Myometrial cell (primary cell): ENCODE data around the gene SOS2.

GRCh38 chr14:49957366-49957823 is 64.5 kb downstream of the ARF6 start:
- RAMPAGE, long total RNA: no peak

DNA sequence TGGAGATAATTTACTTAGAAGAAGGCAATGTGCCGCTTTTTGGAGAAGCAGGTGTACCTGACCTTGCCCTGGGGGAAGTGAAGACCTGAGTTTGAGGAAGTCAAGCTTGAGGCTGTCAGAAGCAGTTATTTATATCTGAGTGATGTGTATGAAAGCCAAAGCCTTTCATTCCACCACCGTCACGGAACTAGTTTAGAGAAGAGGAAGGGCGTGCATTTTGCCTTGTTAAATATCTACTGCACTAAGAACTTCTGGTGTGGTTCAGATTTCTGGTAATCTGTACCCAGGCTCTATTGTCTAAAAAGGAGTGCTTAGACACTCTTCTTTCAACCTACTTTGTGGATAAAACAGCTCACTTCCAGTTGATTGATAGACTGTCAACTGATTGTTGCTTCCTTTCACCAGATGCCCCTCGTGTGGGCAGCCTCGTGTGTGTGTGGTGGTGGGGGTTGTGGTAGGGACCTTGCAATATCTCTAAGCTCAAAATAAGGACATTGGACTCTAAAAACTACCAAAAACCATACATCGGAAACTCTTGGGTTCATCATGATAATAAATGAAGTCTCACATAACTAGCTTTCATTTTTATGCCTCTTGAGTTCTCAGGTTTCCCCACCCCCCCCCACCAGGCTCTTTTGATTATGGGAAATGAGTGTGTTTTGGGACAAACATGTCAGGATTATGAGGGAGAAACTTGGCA is 78.5 kb downstream of the ARF6 start:
- RAMPAGE, long total RNA: no peak

GRCh38 chr14:49971924-49972773 is 79.3 kb downstream of the ARF6 start:
- RAMPAGE, long total RNA: no peak

DNA sequence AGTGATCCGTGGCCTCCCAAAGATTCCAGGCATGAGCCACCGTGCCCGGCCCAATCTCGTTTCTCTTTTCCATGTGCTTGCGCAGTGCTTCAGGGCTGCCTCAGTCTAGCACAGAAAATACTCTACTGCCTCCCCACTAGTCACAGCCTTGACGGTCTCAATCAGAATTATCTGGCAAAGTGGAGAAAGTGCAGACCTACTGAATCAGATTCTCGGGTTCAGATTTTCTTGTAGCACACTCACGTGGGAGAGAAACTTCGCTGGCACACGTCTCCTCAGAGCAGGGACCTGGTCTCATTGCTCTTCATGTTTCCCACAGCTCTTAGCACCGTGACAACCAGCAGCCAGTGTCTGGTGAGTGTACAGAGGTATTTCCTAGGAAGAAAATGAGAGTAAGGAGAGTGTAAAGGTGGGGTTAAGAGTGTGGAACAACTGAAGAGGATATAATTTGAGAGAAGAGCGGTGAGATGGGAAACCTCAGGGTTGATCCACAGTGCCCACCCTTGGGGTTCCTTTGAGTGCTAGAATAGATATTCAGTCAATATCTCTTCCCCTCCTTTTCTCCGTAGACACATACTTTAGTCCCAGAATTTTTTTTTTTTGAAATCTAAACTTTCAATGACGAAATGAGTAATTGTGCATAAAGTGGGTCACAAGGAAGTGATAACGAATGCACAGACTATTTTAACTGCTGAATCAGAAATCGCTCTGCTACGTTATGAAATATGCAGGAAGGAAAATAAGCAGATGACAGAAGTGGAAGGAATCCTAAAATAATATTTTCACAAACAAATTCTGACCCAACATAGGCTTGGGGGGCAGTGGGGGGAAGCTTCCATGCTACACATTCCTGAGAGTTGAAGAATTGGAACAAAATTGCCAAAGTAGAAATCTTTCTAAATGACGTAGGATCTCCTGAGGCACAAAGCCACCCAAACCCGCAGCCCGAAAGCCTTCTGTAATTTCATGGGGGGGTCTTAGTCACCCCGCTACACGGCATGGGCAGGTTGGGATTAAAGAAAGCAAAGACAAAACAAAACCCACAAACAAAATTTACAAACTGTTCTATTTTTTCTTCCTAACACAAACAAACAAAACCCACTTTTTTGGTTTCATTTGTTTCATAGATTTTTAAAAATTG is 89.4 kb downstream of the ARF6 start:
- RAMPAGE, long total RNA: no peak

DNA sequence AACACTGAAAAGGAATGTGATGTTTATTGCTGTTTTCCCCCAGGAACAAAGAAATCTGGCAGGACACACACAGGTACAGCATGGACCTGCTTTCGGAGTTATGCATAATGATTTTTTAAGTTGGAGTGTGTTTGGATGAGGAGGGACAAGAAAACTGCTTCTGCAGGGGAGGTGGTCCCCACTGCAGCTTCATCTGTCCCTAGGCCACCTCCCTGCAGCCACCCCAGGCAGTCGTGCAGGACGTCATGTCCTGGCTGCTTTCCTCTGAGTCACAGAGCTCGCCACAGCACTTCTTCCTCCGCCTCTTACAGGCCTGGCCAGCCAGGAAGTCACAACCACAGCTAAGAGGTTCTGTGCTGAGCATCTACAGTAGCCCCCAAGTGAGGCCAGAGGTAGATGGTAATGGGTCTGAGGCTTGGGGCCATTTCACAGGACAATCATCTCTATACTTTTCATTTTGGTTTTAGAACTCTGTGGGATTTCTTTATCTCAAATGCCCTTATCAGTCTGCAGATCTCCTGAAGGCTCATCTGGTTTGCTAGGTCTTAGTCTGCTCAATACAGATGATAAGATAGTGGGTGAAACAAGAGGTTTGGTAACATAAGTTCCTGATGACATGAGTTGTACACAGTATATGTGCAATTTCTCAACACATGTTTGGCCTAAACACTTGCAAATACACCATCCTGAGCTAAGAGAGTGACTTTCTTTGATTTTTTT is 106.3 kb downstream of the ARF6 start:
- RAMPAGE, long total RNA: no peak

DNA sequence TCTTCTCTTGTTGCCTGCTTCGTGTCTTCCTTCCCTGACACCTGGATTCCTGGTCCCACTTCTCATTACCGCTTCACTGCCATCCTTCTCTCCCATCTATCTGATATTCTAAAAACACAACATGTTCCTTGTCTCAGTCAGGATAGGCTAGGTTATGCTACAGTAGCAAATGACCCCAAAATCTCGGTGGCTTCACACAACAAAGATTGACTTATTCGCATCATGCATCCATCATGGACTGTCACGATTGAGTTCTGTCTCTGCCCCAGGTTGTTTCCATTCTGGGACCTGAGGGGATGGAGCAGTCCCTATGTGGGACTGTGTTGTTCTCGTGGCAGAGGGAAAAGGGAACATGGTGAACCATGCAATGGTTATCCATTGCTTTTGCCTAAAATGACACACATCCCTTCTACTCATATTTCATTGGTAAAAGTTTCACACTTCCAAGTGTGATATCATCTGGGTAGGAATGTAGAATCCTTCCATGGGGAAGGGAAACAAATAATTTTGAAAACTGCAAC is 85.0 kb downstream of the VCPKMT start:
- RAMPAGE, long total RNA: no peak

- RAMPAGE, long total RNA: no peak
These were observed 56.6 kb downstream of the VCPKMT start for GRCh38 chr14:50059754-50060094.

DNA sequence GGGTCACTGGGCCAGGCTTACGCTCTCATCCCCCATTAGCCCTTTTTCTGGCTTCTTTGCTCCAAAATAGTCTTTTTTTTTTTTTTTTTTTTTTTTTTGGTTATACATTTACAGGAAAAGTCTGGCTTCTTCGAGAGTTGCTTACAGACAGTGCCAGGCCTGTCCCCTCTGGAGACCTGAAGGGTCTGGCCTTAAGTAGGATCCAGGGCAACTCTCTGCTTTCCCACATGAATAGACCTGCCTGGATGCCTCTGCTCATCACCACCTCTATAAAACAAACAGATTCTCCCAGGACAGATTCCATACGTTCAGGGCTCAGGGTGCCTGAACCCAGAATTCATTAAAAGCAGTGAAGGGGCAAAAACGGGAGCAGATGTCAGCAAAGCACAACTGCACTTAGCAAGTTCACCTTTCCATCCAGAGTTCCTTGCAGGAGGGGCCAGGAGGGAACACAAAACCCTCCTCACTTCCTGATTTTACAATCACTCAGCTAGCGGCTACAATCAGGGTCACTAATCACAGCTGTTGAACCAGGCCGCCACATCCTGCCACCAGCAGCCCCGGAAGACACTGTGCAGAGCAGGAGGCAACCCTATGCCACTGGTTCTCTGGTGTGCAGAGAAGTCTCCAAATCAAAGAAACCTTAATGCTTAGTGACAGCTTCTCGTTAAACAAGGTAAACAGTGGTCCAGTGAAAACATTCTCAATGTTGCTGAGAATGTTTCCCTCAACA is 54.8 kb downstream of the VCPKMT start:
- RAMPAGE, long total RNA: no peak

GRCh38 chr14:50082281-50082767 is 34.0 kb downstream of the VCPKMT start:
- RAMPAGE, long total RNA: no peak

- RAMPAGE, long total RNA: no peak
These were observed 33.6 kb downstream of the SOS2 start for GRCh38 chr14:50197730-50198284.

- RAMPAGE, long total RNA: no peak
These were observed at the start of gene SOS2 for GRCh38 chr14:50231457-50232582. Gene SOS2 (minus strand): TSS chr14:50231578.

DNA sequence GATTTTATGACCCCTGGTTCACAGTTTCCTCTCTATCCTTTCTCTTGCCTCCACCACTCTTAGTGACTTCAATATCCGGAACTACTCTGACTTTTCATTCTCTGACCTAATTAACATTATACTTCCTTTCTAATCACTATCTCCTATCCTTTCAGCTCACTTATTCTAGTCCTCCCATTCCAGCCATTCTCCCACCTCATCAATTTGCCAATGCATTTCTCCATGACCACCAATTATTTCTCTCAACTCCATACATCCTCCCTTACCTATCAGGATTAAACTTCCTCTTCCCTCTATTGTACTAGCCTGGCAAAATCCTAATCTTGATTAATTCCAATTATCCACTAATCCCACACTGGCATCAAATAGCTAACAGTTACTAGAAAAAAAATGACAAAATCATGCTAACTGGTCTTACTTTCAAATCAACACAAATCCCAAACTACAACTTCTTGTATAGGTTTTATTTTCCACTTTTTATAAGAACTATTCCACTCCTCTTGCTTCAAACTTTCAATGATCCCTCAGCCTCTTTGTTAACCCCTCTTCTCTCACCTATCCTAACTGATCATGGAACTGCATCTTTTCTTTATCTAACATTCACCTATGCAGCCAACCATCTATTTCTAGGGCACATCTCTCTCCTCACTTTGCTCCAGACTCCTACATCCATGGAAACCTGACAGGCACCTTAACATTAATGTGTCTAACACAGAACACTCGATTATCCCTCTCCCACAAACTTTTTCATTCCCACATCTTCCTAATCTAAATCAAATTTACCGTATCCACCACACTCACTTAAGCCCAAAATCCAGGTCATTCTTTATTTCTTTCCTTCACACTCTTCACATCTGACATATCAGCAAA is 16.9 kb downstream of the MAP4K5 start:
- RAMPAGE, long total RNA: no peak

GRCh38 chr14:50521188-50521827 is 11.1 kb downstream of the MAP4K5 start:
- RAMPAGE, long total RNA: no peak

DNA sequence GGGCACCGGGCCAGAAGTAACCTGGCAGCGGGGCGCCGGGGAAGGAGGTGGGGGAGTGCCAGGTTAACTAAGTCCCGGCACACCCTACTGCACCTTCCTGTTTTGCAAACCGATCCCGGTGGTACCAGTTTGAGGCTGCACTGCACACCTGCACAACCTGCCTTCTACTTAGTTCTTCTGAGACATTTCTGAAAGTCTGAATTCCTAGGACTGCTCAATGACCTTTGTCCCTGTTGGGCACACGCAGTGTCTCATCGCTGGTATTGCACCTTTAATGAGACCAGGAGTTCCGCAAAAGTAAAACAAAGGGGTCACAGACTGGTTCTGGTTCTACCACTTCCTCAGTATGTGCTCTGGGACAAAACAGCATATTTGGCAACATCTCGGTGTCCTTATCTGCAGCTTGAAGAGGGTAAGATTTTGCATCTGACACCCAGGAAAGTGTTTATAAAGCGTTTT is 616 bp upstream of the MAP4K5 start:
- RAMPAGE, long total RNA: no peak

DNA sequence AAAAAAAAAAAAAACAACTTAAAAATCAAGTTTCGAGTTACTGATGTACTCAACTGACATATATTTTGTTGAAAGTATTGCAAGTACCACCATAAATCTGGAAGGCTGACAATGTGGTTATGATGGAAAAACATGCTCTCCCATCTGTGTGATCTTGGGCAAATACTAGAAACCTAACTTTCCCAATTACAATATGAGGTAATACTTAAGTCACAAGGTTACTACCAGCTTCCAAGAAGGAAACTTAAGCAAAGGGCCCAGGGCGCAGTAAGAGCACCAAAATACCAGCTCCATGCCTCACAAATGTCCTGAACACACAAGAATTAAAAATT is 1.4 kb downstream of the SAV1 start:
- RAMPAGE, long total RNA: no peak

DNA sequence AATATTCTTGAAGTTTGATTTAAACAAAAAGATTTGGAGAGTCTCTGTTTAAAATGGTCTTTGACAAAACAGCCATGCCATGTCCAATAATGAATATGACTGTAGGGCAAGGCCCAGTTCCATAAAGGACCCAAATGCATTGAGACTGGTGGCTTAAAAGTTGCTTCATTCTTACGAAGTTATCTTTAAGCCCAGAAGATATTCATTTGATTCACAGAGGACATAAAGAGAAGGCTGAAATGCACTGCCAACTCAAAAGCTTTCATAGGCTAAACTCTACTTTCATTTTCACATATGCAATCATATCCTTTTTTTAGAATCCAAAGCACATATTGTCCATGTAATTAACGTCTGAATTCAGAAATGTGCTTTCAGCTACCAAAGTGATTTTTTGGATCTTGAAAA is 71.6 kb upstream of the SAV1 start:
- RAMPAGE, long total RNA: no peak

DNA sequence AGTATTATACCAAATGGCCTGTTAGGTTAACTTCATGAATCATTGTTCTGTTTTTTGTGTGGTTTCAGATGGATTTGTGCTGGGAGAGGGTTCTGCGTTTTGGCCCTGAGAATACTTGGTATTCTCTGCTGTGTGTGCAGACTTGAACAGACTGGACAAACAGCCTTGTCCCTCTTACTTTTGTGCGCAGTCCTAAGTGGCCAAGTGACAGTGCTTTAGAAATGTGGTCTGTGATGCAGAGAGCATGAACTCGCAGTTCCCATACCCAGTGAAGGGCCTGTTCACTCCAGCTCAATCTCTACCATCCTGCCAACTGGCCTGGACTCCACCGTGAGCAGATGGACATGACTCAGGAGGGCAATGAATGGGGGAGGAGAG is 62.4 kb upstream of the PYGL start:
- RAMPAGE, long total RNA: no peak

DNA sequence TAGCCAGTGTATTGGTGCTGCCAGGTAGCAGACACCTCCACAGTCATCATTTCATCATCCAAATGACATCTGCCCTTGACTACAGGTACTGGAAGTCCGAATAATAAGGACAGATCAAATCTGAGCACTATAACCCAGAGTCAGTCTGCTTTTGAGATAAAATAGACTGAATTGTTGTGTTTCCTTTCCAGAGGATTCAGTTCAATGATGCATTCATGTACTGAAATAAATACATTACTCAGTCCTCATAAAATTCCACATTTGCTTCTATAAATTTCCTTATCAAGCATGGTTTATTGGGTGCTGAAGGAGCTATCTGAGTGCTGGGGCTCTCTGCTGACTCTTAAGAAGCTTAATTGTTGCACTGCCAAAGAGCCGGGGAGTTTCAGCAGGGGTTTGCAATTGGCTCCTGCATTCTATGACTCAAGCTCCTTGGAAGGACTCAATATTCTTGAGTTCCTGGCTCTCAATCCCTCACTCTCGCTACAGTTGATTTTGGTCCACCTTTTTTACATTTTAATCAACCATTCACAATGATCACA is 69.7 kb upstream of the PYGL start:
- RAMPAGE, long total RNA: no peak

GRCh38 chr14:51093347-51094268 is 1.3 kb downstream of the TRIM9 start:
- RAMPAGE, long total RNA: no peak

DNA sequence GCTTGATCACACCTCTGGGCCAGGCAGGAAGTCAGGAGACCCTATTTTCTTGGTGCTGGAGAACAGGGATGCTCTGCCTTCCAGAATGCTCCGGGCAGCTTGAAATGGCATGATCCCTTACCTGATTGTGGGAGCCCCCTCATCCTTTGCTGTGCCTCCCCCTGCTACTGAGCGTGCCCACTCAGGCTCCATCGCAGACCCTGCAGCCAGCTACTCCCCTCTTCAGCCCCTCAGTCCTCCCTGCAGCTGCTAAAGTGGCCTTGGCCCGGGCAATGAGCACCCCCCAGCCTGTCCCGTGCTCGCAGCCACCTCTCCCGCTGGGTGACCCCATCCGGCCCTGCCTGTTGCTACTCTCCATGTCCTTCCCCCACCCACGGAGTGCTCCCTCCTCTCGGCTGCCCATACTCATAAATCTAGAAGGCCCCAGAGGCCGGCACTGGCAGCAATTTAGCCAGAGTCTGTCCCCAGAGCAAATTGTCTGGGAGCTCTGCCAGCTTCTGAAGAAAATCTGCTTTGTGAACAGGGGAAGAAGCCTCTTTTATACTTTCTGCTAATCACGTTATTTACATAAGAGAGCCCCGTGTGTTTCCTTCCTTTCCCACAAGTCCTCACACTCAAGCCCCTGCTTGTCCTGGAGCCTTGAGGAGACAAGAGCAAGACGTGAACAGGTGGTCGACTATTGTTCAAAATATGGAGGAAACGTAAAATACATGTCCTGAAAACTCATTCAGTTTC is 143.7 kb upstream of the FRMD6 start:
- RAMPAGE, long total RNA: no peak